Glomerular endothelial cell (primary cell): ENCODE data around the gene ZFP69B.

GRCh38 chr1:40449605-40450774 is at the start of gene ZFP69B:
Gene ZFP69B (plus strand): TSS chr1:40450476.
- RAMPAGE, long total RNA, result start-site peak on the plus strand at chr1:40450060-40450156, 19 and 31 reads in 2 replicates

GRCh38 chr1:40649362-40649561 is 16.2 kb downstream of the RIMS3 start:
- RAMPAGE, long total RNA, result no peak

DNA sequence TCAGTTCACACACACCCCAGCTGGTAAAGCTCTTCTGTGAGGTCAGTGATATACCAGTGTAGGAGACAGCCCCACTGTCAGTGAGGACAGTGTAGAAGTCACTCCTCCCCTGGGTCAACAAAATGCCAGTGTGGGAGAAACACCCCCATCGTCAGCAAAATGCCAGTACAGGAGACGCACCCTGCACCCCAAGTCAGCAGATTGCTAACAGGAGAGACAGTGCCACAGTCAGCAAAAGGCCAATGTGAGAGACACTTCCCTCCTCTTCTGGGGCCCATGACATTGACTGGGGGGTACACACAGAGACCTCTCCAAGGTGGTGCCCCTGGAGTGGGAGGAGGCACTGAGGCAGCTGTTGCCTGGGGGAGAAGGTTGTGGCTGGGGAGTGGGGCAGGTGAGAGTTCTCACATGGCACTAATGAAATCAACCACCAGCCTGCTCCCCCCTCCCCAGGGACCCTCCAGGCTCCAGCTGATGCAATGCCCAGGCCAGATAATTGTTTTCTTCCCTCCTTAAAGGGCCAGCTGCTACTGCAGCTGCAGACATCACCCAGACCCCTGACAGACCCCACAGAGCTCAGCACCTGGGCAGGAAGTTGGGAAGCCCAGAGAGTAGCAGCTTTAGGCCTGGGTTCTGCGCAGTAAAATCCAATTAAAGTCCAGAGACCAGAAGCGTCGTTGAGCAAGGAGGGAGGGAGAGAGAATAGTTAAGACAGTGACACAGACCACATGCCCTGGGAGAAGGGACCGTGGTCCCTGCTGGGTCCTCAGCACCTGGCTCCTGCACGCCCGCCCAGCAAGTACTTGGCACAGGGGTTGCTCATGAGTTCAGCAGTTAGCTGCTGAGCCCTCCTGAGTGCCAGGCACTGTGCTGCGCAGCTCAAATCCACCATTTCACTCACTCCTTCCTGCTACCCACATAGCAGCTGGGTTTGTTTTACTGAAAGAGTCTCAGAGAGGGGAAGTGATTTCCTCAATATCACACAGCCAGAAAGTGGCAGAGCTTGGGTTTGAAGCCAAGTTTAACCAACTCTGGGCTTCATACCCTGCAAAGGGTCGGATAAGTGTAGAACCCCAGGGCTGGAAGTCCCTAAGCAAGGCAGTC is 2.1 kb downstream of the RIMS3 start:
- RAMPAGE, long total RNA, result no peak

GRCh38 chr1:40712935-40713429 is 21.5 kb downstream of the NFYC start:
- RAMPAGE, long total RNA, result no peak

- RAMPAGE, long total RNA, result no peak
Measured at GRCh38 chr1:40782464-40783003, 1.1 kb upstream of the KCNQ4 start.

DNA sequence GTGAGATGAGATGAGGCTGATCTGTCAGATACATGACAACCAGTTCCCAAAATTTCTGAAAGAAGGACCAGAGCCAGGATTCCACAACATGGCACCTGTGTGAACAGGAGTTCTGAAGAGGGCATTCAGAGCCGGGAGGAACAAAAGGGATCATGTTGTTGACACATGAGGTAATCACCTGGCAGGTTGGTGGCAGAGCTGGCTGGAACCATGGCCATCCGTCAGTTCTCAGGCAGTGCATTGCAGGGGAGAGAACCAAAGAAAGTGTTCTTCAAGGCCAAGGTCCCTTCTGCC is 49.3 kb upstream of the CTPS1 start:
- RAMPAGE, long total RNA, result no peak

GRCh38 chr1:40944871-40945644 is 34.4 kb upstream of the CTPS1 start:
- RAMPAGE, long total RNA, result no peak

- RAMPAGE, long total RNA, result no peak
Measured at GRCh38 chr1:41022024-41022623, 599 bp upstream of the SLFNL1 start.

- RAMPAGE, long total RNA, result no peak
Measured at GRCh38 chr1:41168527-41169319, 73.4 kb downstream of the SCMH1 start.

DNA sequence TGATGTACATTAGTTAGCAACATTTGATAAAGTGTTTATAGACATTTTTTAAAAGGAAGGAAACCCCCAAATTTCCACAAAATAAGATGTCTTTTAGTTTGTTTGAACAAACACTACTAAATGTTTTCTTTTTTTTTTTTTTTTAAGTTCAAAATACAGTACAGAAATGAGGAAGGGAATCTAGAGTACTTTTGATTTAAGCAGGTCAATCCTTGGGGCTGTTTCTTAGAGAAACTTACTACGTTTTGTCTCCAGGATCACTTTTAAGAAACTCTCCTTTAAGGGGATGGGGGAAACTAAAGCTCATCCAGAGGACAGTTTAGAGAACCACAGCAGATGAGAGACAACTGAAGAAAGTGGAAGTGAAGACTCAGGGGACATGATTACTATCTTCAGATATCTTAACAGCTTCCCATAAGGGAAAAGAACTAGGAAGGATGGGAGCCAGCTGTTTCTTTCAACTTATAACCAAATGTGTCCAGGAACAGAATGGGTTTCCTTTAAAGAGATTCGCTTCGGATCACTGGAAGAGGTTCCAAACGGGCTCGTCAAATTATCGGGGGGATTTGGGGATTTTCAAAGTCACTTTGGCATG is 1.4 kb downstream of the SCMH1 start:
- RAMPAGE, long total RNA, result no peak

DNA sequence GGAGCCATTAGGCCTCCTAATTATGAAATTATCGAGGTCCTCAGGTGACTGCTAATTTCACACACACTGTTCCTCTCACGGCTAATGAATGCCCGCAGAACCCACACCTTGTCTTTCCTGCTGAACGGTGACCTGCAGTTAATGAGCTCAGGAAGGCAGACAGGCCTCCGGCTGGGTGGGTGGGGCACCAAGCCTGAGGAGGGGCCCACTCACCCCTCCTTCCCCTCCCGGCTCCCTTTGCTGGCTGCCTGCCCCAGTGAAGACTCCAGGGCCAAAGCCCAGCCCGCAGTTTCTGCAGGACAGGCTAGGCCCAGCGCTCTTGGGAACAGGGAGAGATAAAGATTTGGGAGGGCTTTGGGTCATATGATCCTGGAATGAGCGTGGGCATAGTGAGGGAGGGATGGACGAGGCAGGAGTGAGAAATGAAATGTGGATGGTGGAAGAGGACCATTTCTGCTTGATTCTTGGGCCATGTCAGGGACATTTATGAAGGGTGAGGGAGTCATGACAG is 96.8 kb downstream of the EDN2 start:
- RAMPAGE, long total RNA, result no peak

DNA sequence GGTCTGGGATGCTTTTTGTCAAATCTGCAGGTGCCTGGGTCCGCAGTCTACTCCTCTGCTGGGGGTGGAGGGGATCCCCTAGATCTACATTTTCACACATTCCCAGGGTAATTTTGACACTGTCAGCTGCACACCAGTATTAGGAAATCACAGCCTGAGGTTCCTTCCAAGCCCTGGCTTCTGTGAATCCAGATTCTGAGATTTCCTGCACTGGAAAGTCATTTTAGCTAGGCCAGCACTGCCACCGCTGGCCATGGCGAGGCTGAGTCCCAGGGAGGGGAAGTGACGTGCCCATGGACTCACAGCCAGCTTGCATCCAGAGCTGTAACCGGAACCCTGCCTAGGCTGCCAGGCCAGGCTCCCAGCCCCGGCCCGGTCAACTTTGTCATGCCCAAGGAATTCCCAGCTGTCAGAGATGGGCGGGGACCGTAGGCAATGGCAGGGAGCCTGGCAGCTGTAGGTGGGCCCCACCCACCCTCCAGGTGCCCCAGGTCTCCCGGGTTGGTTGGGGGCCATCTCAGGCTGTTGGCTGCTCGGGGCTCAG is 65.7 kb downstream of the EDN2 start:
- RAMPAGE, long total RNA, result no peak

GRCh38 chr1:41449698-41450150 is 34.8 kb downstream of the EDN2 start:
- RAMPAGE, long total RNA, result no peak

GRCh38 chr1:41495965-41496542 is 11.6 kb upstream of the EDN2 start:
- RAMPAGE, long total RNA, result no peak

DNA sequence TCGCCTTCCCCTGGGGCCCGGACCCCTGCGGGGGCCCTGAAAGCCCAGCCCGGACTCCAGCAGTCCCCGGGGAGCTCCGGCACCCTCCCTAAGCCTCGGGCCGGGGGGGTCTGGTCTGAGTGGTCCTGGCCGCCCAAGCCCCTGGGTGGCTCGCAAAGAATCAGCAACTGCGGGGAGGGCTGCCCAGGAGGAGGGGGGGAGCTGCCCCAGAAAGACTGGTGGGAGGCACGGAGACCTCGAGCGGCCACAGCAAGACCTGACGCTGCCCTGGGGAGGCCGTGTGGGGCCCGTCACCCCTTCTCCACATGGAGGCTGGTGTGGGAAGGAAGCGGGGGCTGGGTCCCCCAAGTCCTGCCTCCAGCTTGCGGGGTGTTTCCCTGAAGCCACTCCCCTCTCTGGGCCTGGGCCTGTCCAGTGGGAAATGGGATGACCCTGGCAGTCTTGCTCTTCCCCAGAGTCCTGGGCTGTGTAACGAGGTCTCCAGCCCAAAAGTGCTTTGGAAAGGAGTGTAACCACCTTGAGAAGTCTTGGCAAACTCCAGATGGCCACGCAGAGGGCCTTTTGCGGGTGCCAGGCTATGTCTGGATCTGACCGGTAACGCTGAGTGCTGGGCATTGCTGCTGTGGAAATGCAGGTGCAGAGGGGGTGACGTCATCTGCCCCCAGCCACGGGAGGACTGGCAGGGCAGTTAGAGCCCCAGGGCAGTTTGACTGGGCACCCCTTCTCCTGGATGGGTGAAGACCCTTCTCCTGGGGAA is 12.2 kb upstream of the EDN2 start:
- RAMPAGE, long total RNA, result no peak

GRCh38 chr1:41623255-41623631 is 138.8 kb upstream of the EDN2 start:
- RAMPAGE, long total RNA, result no peak

GRCh38 chr1:41662558-41663238 is 178.2 kb upstream of the EDN2 start:
- RAMPAGE, long total RNA, result no peak

GRCh38 chr1:41738534-41739811 is 179.7 kb downstream of the HIVEP3 start:
- RAMPAGE, long total RNA, result no peak

DNA sequence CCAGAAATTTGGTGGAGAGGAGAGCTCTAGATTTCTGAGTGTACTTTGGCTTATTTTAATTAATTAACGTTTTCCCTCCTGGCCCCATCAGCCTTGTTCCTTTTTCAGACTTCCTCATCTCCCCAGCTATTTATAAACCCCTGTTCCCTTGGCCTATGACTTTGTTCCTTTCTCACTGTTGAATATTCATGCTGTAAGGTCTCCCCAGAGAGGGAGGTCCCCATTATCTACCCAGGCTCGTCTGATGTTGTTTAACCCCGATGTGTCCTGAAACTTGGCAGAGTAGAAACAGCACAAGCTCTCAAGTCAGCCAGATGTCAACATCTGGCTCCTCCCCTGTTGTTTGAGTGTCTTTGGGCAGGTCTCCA is 153.6 kb downstream of the HIVEP3 start:
- RAMPAGE, long total RNA, result no peak

GRCh38 chr1:41823310-41823918 is 95.3 kb downstream of the HIVEP3 start:
- RAMPAGE, long total RNA, result no peak